Measurements from ENCODE around the genes BTBD7, IFI27L2 and GSC.

GRCh38 chr14:93082056-93082738, 33.5 kb downstream of the ITPK1 start:
- PRO-cap = unidirectional peak, minus-strand start at chr14:93082273

- PRO-cap = unidirectional peak, plus-strand start at chr14:93184454; unidirectional peak, plus-strand start at chr14:93184508
Observed at GRCh38 chr14:93184060-93184766, 484 bp downstream of the MOAP1 start.

DNA sequence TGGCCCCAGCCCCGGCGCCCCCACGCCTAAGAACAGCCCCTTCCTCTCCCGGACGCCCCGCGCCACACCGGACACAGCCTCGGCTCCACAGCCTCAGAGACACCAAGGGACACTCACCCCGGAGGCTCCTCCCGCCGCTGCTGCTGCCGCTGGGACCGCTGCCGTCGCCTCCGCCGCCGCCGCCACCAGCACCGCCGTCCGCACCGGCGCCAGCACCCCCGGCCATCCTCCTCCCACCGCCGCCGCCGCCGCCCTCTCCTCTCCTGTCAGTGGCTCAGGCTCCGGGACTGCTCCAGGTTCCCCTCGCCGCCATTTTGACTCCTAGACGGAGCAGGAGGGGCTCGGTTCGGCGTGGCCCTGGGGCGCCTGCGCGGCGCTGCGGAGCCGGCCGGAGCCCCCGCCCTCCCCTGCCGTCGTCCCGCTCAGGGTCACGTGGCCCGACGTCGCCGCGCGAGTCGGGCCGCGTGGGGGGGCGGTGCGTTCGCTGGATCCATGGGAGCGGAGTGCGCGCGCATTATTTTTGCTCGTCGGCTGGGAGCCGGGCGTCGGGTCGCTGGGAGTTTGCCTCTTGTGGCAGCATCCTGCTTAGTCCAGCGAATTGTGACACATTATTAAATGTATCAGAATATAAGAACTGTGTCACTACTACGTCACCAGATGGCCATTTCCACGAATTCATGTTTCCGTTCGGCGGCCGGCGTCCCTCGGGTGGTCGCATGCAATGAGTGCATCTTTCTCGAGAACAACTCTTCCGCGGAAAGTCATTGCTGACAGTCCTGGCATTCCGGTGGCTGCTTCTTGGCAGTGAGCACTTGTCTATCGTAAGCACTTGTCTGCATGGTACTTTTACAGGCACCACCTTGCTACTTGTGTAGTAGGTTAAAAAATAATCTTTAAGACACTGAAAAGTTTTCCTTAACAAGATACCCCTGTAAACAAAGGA, at the start of gene BTBD7:
Gene BTBD7 (minus strand): TSS at position 334 of the 943 bp plus-strand sequence.
- PRO-cap = bidirectional peak, plus-strand start at position 480 of the sequence, minus-strand start at position 316 of the sequence

DNA sequence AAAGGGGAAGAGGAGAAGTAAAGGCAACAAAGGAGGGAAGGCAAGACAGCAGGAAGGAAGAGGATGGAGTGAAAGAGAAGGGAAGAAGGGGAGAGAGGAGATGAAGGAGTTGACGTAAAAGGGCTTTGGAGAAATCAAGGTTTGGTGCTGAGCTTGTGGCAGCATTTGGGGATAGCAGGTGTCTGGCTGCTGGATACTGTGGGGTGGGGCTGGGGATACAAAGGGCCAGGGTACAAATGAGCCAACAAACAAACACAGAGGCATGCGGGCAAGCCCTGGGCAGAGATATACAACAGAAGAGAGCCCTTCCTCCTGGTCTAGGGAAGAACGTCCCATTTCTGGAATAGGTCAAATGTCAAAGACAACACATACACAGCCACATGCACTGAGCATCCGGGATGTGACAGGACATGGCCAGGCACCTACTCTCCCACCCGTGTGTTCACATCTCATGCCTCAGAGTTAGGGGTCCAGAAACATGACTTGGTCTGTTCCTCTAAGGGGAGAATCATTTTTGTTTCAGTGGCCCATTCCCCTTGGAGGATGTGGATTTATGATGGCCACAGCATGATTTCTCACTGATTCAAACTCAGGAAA, 679 bp upstream of the ASB2 start:
- PRO-cap = no peak

- PRO-cap = no peak
Observed at GRCh38 chr14:94054719-94055759, 26.0 kb downstream of the DDX24 start.

GRCh38 chr14:94057632-94057940, 23.4 kb downstream of the DDX24 start:
- PRO-cap = no peak

DNA sequence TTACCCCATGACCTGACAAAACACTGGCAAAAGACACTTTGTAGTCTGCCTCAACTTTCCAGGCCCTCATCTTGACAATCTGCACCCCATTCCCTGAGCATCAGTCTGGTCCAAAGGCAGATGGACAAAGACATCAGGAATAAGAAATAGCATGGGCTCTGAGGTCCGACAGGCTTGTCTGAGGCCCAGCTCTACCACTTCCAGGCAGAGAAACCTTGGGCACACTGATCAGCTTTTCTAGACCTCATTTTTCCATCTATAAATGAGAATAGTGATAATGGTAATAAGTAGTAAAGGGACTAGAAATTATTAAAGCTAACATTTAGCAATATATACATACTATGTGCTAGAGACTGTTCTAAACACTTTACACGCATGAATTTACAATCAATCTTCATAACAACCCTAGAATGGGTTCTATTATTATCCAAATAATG, 21.8 kb downstream of the DDX24 start:
- PRO-cap = no peak

- PRO-cap = bidirectional peak, plus-strand start at chr14:94129756, minus-strand start at chr14:94129589
Observed at GRCh38 chr14:94128900-94129898, at the start of gene IFI27L2. Gene IFI27L2, minus strand, starts transcription at chr14:94129604.

DNA sequence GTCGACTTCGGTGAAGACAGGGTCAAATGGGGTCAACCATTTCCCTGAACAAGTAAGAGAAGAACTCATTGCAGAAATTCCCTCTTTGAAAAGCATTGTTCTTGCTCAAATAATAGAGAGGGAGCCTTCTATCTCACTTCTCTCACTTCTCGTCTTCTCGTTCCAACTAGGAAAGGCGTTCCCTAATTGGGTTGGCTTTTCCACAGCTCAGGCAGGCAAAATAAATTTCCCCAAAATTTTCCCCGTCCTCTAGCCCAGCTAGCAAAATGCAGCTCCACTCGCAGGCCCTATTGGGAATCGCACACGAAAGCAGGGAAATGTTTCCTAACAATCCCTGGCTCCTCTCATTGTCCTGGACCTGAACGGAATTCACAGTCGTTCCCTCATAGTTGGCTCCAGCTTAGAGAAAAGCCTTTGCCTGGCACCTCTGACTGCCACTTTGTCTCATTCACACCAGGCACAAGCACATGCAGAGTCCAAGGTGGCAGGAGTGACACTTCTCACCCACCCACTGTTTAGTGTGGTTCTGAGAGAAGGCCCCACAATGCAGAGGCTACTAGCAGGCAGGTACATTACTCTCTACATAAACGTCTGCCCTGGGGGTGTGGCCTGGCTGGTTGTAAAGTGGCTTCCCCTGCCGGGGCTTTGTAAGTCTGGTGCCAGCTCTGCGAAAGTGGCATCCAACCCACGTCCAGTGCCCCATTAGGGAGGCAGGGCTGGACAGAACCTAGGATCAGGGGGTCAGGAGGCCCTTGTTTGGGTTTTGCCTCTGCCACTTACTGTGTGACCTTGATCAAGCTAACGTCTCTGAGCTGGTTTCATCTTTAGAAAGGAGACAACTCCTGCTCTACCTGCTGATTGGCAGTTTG, 4.3 kb downstream of the SERPINA10 start:
- PRO-cap = no peak

DNA sequence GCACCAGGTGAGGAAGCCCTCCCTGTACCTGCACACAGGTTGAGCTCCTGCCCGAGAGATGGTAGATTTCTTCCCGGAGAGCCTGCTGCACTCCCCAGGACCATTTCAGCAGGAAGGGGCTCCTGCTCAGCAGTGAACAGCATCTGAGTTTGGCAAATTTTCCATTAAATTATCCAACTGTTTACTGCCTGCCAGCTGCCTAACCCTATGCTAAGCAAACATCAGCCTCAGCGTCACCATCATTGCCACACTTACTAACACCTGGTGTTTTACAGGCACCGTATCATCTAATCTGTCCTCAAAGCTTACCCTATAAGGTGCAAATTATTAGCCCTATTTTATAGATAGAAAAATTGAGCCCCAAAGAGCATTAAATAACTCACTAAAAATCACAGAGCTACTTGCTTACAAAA, 1.8 kb downstream of the SERPINA1 start:
- PRO-cap = no peak

DNA sequence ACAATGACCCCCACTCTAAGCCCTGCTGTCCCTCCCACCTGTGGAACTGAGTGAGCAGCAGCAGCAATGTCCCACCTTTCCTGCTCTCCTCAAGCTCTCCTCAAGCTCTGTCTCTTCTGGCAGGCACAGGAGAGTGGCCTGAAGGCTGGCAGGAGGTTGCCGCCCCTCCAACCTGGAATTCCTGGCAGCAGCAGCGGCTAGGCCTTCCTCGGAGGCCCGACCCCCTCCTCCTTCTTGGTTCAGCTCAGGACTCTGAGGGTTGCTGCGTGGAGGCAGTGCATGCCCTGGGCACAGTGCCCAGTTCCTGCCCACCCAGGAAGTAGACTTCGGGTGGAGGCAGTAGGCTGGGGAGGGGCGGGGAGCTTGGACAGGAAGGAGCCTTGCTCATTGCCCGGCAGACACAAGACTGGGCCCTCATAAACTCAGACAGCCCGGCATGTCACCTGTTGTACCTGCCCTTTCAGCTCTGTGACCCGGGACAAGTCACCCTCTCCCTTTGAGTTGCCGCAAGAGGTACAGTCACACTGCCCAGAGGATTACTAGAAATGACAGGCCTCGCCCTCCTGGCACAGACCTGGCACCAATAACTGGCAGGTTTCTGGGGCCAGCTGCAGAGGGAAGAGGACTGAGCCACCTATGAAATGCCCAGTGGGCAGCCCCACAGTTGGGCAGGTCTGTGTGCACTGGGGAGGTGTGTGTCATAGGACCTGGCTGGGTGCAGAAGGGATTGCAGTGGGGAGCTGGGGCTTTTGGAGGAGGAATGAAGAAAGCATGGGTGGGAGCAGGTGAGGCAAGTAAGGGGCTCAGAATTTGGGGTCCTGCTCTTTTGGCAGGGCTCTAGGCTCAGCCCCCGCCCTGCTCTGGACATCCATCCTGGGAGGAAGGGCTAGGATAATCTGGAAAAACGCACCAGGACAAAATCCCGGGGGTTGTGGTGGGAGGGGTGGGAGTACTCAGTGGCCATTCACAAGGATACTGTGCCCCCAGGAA, 2.3 kb upstream of the SERPINA1 start:
- PRO-cap = unidirectional peak, minus-strand start at position 408 of the sequence

- PRO-cap = no peak
Observed at GRCh38 chr14:94486613-94486890, 10.6 kb upstream of the SERPINA9 start.

DNA sequence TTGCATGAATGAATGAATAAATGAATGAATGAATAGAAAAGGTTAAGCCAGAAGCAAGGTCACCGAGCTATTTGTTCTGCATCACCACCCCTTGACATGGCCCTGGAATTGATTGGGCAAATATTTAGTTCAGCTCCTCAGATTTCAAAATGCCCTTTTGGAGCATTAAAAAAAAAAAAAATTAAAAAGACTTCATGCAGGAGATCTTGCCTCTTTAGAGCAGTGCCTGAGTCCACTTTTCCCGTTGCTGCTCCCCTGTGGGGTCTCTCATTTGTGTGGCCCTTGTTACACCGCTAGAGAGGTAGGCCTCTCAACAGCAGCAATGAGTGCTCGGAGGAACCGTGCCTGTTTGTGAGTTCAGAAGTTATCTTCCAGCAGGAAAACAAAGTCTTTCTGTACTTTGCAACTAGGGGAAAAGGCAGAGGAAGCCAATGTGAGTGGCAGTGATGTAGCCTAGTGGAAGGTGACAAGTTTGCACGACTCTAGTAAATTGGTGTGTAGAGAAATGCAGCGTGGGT, 8.3 kb upstream of the SERPINA5 start:
- PRO-cap = no peak

GRCh38 chr14:94582964-94583356, 1.7 kb downstream of the SERPINA5 start:
- PRO-cap = no peak

DNA sequence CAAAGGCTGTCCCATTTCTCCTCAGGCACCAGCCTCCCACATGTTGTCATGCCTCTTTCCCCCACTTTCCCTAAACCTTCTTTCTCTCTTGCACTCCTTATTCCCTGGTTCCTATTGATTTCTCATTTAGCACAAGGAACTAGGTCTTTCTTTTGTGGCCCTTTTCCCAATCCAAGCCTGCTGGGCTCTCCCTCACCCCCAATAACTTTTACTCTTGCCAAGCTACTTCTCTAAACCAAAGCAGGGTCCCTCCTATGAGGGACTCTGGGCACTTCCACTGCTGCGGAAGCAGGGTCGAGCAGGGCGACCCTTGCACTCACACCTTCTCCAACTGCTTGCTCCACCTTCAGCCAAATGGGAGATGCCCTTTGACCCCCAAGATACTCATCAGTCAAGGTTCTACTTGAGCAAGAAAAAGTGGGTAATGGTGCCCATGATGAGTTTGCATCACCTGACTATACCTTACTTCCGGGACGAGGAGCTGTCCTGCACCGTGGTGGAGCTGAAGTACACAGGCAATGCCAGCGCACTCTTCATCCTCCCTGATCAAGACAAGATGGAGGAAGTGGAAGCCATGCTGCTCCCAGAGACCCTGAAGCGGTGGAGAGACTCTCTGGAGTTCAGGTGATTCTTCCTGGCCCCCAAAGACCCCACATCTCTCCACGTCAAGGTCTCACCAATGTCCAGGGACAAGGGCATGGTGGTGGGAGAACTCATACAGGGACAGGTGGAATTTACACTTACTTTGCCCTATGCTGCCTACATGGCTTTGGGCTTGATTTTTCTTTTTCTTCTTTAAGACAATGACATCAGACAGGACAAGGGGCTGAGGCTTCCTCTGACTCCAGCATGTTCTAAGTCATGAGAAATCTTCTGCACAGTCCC, 6.9 kb downstream of the SERPINA3 start:
- PRO-cap = no peak

- PRO-cap = no peak
Observed at GRCh38 chr14:94770002-94770499, at the start of gene GSC. Gene GSC, minus strand, starts transcription at chr14:94770113.

GRCh38 chr14:94971725-94972347, 185.5 kb downstream of the DICER1 start:
- PRO-cap = no peak

DNA sequence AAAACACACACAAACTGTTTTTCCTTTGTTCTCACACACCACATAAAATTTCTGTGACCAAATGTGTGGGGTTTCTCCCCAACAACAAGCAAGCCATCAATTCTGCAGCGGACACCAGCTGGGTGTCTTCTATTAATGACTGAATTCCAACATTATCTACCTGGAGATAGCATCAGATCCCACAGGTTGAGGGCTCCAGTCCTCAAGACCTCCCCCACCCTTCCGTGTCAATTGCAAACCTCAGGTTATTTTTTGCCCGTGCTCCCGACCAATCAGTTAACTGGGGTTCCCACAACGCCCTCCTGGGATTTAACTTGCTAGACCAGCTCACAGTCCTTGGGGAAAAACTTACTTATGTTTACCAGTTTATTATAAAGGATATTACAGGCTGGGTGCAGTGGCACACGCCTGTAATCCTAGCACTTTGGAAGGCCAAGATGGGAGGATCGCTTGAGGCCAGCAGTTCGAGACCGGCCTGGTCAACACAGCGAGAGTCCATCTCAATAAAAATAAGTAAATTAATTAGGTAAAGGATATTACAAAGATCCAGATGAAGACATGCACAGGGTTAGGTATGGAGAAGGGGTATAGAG, 9.7 kb downstream of the DICER1 start:
- PRO-cap = no peak

GRCh38 chr14:95156274-95156591, 1.1 kb downstream of the DICER1 start:
- PRO-cap = no peak

GRCh38 chr14:95158145-95158604, 846 bp upstream of the DICER1 start:
- PRO-cap = no peak

Data from jejunum (tissue), 1 donor.